Epidermal melanocyte (primary cell): ENCODE measurements around a stretch of chr15.

DNA sequence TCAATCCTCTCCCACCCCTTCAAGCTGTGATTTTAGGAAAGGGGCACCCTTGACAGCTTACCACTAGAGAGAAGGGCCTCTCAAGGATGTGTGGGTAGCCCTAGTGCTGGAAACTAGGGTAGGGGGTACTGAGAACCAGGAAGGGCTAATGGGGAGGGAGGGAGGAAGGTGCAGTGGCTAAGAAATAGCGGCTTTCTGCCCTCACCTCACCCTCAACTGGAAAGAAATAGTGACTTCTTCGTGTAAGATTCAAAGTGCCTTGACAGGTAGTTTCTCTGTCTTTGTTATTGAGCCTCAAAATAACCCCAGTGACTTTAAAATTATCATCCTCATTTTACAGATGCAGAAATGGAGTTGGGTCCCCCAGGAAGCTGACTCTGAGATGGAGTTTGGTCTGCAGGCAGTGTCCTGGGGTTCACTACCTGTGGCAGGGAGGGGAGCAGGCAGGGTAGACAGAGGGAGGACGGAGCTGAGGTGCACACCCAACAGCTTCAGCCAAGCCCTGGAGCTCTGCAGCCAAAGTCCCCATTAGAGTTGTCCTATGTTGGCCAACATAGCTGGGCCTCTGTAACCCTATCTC is 32.3 kb downstream of the STARD5 start:
- RRBS = no CpG with 5 or more reads among the region's 3 CpGs

DNA sequence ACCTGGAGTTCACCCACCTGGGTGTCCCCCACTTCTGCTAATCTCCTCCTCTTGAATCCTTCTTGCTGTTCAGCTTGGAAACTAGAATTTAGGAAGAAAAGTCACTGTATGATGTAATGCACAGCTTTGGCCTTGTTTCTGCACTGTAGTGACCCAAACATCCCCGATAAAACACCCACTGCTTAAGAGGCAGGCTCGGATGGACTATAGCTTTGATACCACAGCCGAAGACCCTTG is 24.8 kb downstream of the STARD5 start:
- RRBS = no CpG with 5 or more reads among the region's 3 CpGs

- RRBS = no CpG with 5 or more reads among the region's 10 CpGs
These were observed 1.3 kb downstream of the STARD5 start for GRCh38 chr15:81322444-81323279.

GRCh38 chr15:81798074-81798851 is 247.6 kb downstream of the MEX3B start:
- RRBS = no CpG with 5 or more reads among the region's 28 CpGs

DNA sequence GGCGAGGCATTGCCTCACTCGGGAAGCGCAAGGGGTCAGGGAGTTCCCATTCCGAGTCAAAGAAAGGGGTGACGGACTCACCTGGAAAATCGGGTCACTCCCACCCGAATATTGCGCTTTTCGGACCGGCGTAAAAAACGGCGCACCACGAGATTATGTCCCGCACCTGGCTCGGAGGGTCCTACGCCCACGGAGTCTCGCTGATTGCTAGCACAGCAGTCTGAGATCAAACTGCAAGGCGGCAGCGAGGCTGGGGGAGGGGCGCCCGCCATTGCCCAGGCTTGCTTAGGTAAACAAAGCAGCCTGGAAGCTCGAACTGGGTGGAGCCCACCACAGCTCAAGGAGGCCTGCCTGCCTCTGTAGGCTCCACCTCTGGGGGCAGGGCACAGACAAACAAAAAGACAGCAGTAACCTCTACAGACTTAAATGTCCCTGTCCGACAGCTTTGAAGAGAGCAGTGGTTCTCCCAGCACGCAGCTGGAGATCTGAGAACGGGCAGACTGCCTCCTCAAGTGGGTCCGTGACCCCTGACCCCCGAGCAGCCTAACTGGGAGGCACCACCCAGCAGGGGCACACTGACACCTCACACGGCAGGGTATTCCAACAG is 174.9 kb downstream of the MEX3B start:
- RRBS = no CpG with 5 or more reads among the region's 30 CpGs

DNA sequence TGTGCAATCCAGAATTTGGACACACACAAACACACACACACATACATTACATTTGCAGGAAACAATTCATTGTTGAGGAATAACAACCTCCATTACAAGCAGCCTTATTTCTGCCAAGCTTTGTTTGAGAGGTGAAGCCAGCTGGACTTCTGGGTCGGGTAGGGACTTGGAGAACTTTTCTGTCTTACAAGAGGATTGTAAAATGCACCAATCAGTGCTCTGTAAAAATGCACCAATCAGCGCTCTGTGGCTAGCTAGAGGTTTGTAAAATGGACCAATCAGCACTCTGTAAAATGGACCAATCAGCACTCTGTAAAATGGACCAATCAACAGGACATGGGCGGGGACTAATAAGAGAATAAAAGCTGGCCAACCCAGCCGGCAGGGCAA is 81.1 kb downstream of the MEX3B start:
- RRBS = no CpG with 5 or more reads among the region's 4 CpGs

- RRBS = no CpG with 5 or more reads among the region's 2 CpGs
These were observed 25.2 kb downstream of the MEX3B start for GRCh38 chr15:82020579-82021047.

DNA sequence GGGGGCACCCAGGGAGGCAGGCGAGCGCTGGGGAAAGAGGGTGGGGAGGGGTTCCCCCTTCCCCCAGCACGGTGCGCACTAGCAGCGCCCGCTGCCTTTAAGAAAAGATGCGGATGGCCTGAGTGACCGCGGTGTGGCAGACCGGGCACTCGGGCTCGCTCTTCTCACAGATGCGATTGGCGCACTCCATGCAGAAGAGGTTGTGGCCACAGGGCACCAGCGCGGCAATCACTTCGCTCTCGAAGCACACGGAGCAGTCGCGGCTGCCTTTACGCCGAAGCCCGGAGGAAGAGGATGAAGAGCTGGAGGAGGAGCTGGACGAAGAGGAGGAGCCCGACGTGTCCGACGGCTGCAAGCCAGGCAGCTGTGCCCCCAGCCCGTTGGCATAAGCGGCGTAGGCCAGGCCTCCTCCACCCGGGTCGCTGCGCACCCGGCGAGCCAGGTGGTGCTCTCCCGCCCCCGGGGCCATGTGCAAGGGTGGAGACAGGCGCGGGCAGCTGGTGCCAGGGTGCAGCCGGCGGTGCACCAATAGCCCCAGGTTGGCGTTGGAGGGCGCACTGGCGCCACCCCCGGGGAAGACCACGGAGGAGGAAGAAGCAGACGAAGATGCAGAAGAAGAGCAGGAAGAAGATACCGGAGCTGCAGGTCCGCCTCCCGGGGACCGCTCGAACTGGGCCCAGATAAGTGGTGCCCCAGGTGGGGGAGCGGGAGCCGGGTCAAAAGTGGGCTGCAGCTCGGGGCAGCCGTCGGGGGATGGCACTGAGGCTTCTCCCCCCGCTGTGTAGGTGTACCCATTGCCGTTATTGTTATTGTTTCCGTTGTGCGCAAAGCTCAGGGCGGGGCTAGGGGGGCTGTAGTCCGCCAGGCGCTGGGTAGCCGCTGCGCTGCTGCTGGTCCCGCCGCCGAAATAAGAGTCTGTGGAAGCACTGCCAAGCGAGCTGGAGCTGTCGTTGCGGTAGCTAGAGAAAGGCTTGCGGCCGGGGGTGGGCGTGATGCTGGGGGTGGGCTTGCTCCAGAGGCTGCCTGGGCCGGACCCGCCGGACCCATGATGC is 2.4 kb downstream of the MEX3B start:
- RRBS = 43% methylated on average over 25 of the region's 80 CpGs

DNA sequence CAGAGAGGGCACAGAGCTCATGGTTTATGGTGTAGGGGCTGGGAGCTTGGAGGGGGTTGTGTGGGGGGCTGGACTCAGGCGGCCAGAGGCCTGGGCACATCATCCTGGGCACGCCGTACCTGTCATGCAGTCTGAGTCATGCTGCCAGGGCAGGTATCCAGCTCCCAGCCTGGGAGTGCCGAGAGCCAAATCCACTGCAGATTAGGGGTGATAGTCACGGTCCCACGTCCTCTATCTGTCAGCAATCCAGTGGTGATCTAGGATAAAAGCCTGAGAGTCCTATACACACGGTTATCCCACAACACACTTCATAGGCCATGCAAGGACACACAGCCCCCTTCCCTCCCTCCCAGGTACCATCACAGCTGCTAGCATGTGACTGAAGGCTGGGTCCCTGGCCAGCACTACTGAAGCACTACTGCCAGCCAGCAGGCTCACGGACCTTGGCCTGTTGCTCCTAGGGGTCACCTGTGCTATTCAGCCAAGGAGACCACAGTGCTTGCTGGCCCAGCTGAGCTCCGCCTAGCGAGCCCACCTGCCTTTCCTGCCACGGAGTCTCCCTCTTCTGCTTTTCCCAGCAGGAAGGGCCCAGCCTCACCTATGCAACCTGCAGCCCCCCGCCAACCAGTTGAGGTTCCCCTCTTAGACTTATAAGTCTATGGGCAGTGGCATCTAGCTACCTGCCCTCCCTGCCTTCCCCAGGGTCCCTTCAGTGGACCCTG is 45.9 kb downstream of the GOLGA6L9 start:
- RRBS = no CpG with 5 or more reads among the region's 12 CpGs

DNA sequence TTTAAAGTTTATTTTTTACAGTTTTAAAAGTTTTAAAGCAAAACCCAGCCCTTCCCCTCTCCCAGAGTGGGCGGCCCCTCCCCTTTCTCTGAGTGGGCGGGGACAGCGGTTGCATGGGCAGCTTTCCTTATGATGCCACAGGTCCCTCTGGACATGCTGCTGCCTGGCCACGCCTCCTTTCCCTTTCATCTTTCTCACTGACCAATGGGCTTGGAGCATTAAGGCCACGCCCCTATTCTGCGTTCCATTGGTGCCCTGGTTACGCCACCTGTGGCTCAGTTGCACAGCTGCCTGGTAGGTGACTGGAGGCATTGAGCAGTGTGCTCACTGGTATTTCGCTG is 21.0 kb downstream of the RPS17 start:
- RRBS = no CpG with 5 or more reads among the region's 8 CpGs

DNA sequence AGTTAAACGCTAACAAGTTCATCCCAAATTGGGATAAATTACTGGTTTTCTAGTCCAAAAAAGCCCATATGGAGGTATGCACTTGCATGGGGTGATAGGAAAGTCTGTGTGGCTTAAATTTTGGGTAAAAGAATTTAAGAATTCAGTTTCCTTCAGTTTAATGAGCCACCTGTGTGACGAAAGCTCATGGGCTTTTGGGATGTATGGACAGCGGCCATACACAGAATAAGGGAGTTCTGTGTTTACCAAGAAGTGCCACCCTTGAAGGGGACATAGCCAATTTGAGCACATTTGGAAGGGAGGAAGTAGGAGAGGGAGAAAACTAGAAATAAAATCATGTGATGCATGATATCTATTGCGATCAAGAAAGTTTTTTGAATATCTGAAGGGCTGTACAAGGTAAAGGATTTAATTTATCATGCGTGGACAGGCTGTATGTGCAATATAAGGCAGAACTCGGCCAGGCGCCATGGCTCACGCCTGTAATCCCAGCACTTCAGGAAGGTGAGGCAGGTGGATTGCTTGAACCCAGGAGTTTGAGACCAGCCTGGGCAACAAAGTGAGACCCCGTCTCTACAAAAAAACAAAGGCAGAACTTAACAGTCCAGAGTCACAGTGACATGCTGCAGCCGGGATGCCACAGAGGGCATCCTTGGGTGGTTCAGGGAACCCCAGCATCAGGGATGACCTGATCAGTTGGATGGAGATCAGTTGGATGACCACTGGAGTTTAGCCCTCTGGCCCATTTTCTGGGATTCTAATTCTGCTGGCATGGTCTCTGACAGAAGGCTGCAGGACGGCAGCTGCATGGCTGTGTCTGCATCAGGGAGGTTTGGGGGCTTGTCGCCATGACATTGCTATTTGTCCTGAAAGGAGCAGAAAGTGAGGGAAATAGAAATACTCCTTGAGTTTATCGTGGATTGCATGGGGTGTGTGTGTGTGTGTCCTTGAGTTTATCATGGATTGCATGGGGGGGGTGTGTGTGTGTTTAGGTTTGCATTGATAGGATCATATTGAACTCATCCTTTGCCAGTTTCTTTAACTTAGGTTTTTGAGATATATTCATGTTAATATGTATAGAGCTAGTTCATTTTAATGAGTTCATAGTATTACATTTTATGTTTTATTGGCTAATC is 19.7 kb downstream of the WHAMM start:
- RRBS = no CpG with 5 or more reads among the region's 13 CpGs

DNA sequence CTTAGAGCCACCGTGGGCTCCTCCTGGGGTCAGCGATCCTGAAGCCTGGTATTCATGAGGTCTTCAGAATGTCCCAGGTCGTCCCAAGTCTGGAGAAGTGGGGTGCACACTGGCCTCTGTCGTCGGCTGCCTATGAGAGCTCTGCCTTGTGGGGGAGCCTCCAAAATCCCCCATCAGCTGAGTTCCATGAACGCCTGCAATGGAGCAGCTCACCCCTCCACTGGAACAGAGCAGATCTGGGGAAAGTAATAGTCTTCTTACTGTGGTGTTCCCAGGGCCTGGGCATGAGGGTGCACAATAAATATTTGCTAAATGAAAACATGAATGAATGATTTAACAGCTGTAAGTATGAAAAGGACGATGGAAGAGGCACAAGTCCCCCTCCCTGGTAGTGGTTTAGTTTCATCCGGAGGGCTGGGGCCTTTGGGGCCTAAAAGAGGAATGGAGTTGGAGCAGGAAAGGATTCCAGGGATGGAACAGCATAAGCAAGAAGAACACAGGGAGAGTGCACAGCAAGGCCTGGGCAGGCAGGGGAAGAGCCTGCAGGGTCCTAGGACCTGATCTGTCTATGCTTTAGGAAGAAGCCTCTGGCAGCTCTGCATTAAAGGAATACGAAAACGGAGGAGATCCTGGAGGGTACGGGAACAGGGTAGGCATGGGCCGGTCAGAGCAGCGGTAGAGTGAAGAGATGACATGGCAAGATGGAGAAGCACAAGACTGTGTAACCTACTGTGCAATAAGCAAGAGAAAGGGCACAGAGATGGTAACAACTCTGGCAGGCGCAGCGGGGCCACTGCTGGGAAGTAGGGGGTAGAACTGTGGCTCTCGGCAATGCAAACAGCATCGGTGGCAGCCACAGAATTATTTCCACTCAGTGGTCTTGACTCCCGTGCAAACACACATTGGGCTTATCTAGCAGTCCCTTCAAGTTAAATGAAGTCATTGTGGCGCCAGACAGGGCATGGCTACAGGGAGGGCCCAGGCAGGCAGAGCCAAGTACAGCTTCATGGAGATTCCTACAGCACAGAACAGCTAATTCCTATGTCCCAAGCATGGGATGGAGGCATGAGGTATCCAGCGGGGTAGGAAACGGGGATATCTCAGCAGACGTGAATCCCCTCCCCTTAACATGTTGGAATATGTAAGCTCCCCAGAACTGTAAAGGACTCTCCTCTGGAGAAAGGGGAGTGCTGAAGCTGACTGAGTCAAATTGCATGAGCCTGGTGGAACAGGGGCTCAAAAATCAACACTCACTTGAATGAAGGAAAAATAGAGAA is 28.6 kb downstream of the WHAMM start:
- RRBS = no CpG with 5 or more reads among the region's 22 CpGs

DNA sequence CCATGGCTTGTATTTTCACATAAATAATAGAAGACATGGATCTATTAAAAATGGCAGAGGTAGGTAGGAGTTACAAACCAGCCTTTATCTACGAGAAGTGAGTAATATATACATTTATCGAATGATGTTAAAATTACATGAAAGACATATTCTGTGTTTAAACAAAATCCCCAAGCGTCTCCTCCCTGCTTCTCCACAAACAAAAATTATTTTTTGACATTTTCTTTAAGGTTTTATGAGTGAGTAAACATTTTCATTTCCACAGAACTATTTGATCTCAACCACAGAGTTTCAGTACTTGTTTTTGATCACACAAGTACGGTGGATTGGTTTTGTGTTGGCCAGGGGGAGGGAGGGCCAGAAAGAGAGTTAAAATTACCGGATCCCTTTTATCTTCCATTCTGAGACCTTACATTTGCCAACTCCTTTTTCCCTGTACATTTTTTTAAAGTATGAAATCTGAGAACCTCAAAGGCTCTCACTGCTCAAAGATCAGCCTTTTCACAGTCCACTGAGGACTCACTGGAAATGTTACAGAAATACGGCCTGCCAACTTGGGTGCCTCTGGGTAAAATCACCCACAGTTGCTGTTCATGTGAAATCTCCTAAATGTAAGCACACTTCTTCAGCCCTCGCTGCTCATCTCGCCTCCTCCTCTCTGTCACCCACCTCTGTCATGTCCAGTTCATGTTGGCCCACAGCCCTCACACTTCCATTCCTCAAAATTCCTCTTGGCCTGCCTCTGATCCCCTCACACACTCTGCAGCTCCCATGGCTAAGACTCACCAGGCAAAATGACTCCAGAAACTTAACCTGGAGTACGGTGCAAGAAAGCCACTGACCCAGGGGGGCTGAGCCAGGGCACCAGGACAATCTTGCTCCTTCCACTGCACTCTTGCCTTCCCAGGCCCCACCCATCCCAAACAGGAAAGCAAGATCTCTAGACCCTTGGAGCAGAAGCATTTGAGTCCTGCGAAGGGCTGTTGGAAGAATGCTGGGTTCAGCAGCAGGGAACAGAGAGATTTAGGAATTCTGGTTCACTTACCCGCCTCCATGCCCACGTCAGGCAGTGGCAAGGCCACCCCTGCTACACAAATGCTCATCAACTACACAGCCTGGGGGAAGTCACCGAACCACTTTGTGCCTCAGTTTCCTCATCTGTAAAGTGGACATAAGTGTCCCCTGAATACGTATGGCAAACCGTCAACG is 1.5 kb downstream of the HOMER2 start:
- RRBS = no CpG with 5 or more reads among the region's 16 CpGs

- RRBS = no CpG with 5 or more reads among the region's 4 CpGs
These were observed 6.0 kb upstream of the C15orf40 start for GRCh38 chr15:83017004-83018267.

DNA sequence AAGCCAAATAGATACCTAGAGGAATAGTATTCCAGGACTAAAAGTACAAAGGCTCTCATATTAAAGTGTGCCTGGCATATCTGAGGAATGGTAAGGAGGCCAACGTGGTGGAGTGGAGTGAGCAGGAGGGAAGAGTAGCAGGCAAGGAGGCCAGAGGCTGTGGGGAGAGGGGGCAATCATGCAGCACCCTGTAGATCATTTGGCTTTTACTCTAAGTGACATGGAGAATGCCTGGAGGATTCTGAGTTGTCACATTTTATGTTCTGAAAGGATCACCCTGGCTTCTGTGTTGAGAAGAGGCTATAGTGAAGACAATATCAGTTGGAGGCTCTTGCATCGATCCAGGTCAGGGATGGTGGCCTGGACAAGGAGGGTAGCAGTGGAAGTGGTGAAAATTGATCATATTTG is 23.8 kb downstream of the BTBD1 start:
- RRBS = no CpG with 5 or more reads among the region's 2 CpGs

GRCh38 chr15:83092161-83092810 is 15.2 kb upstream of the TM6SF1 start:
- RRBS = no CpG with 5 or more reads among the region's 3 CpGs

DNA sequence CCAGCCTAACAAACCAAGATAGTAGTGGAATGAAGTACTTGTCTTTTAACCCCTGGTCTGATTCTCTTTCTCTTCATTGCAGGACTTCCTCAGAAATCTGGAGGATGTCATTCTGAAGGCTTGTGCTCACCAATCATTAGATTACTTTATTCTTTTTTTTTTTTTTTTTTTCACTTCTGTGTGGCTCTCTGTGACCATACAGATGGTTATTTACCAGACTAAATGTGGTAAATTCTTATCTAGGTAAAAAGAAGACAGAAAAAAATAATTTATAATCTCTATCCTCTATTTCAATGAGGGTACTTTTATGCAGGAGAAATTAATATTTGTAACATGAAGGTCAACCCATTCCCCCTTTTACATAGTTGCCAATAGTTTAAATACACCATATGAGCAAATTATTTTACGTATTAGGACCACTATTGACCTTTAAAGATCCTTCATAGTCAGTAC is 6.9 kb downstream of the HDGFL3 start:
- RRBS = no CpG with 5 or more reads among the region's 1 CpG

DNA sequence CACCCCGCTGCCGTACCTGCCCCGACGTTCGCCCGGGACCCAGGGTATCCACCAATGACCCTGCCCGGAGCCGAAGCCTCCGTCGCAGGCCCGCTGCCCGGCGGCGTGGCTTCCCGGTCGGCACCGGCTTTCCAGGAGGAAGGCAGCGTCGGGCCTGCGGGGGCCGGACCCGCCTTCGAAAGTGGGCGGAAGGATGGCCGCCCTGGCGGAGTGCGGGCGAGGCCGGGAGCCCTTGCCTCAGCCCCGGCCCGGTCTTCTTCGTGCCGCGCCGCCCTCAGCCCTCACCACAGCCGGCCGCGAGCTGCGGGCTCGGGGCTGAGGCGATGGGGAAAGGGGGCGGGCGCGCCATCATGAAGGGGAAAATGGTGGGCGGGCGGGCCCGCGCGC is 701 bp downstream of the HDGFL3 start:
- RRBS = 3% methylated on average over 25 of the region's 49 CpGs

DNA sequence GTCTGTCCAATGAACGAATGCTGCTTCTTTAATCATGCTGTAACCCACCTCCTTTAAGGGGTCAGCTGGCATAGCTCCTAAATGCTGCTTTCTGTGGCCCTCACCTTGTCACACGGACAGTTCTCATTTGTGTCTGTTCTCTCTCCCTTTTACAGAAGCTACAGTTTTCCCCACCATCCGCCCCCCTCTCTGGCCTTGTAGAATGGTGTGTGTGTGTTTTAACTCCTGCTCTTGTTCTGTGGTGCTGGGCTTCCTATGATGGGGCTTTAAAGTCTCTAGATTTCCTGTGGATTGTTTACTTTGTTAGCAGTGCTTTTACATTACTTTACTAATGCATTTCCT is 1.2 kb upstream of the HDGFL3 start:
- RRBS = no CpG with 5 or more reads among the region's 3 CpGs

GRCh38 chr15:83288174-83288939 is 3.9 kb upstream of the BNC1 start:
- RRBS = no CpG with 5 or more reads among the region's 8 CpGs